Suprapubic skin (tissue), 4 donors: ENCODE measurements around a stretch of chr2.

GRCh38 chr2:44060965-44061503 lies 65.2 kb upstream of the LRPPRC start:
- PRO-cap: no peak
- RAMPAGE, long total RNA, 4 experiments: no peak in any of the 4 experiments

- PRO-cap: no peak
- RAMPAGE, long total RNA, 4 experiments: no peak in any of the 4 experiments
These were observed 34.9 kb downstream of the PPM1B start for GRCh38 chr2:44203372-44204091.

DNA sequence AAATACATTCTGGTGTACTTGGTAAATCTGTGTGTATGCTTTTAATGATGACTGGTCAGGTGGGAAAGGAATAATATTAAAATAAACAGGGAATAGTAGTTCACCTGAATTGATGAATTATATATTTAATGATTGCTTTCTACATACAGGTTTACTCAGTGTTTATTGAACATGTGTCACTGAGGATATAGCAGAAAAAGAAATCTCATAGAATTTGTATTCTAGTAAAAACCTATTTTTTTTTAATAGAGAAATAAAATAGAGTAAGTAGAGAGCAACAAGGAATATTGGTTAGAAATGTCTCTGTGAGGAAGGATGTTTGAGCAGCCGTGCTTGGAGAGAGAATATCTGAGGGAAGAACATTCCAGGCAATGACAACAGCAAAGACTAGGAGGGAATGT lies 46.9 kb downstream of the PPM1B start:
- PRO-cap: no peak
- RAMPAGE, long total RNA, 4 experiments: start-site peak on the plus strand in 1 of 4 experiments, centred at position 303 of the sequence, 25 reads per replicate

DNA sequence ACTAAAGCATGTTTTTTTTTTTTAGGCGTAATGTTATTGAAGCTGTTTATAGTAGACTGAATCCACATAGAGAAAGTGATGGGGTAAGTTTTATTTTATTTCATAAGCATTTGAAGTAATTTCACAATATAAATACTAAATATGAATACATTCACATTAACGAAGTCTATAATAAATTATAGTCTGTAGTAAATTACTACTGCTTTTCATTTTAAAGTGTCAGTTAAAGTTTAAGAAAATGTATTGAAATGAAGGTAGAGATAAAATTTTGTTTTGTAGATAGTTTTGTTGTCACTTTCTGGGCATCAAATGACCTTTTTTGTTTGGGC lies 49.7 kb downstream of the PPM1B start:
- PRO-cap: no peak
- RAMPAGE, long total RNA, 4 experiments: no peak in any of the 4 experiments

DNA sequence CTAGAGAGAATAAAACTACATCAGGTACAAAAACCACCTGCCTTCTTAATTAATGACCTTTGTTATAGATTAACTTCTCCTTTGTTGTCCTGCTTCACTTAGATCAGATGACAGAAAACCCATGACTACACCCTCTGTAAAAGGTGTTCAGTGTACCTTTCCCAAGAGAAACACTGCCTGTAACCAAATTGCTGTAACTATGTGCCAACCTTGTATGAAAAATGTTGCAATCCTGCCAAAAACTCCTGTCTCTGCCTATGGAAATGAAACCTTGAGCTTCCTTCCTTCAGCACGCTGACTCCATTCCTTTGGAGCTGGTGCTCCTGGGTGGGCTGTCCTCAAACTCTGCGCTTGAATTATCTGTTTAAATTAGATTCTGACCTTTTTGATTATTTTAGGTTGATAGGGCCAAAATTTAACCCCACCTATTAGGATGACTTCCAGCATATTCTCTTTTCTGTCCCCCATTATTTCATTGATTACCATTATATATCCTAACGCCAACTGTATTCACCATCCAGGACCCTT lies 29.6 kb upstream of the SLC3A1 start:
- PRO-cap: no peak
- RAMPAGE, long total RNA, 4 experiments: no peak in any of the 4 experiments

- PRO-cap: no peak
- RAMPAGE, long total RNA, 4 experiments: no peak in any of the 4 experiments
These were observed 16.3 kb downstream of the SLC3A1 start for GRCh38 chr2:44291625-44292011.

DNA sequence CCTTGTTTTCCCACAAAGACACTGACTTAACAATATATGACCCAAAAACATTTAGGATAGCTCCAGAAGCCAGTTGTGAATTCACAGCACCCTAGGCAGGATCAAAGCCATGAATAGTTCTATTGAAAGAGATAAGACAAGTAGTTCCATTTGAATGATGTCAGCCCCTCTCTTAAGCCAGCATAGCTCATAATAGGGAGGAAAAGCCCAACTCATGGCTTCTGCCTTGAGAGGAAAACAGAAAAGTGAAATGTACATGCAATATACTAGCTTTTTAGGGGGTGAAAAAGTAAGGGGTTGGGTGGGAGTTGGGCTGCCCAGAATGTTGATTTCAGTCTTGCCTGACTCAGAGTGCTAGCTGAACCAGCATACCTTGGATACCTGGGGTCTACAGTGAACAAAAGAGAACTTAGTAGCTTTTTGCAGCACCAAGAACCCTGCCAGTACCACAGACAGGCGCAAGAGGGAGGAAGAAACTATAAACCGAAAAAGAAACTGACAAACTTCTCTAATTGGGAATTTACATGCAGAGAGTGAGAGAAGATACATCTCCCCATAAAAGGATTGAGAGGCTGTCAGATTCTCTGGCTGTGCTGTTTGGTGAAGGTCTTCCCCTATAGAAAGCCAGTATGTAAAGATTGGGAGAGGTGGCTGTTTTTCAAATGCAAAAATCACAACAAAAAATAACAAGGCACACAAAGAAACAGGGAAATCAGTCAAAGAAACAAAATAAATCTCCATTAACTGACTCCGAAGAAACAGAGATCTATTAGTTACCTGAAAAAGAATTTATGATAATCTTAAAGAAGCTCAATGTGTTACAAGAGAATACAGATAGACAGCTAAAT lies 101.7 kb downstream of the CAMKMT start:
- PRO-cap: no peak
- RAMPAGE, long total RNA, 4 experiments: start-site peak on the plus strand in 1 of 4 experiments, centred at position 367 of the sequence, 10 reads per replicate

GRCh38 chr2:44503639-44504130 lies 141.9 kb downstream of the CAMKMT start:
- PRO-cap: no peak
- RAMPAGE, long total RNA, 4 experiments: no peak in any of the 4 experiments

DNA sequence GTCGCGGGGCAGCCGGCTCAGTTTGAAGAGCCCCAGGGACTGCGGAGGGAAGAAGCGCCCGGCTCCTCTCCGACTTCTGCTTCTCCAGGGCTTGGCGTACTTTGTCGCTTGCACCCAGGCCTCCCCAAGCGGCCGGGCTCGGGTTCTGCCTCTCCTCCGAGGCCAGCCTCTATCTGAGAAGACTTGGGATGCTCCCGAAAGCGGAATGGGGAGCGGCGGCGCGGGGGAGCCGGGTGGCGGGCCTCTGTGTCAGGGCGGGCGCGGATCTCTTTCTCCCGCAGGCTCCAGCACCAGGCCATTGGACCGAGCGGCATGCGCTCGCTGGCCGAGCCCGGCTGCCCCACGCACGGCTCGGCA lies 2.8 kb downstream of the SIX3 start:
- PRO-cap: no peak
- RAMPAGE, long total RNA, 4 experiments: no peak in any of the 4 experiments

DNA sequence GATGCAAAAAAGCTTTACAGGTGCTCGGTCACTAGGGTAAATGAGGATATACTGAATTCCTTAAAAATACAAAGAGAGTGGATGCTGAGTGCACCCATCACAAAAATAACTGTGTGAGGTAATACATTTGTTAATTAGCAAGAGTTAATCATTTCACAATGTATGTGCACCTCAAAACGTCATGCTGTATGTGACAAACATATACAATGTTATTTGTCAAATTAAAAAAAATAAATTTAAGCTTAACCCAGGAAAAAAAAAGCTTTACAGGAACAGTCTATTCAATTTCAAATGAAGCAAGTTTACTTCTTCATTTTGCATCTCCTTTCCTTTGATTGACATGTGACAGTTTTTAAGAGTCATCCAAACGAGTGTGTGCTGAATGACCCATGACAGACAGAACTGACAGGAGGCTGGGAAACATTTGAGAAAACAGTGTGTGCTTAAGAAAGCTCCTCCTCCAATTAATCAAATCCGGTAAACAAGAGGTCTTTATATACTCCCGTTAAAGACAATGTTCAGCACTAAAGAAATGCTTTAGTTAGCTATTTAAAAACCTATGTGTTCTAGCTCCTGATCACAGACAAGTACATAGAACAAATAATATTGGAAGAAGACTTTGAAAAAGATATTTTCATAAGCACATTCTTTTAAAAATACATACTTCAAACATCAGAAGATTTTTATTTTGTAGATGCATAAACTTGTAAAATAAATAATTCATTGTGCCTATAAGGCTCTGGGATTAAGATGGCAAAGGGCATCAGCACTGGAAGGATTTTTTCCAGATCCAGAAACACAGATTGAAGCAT lies 177.7 kb downstream of the SRBD1 start:
- PRO-cap: no peak
- RAMPAGE, long total RNA, 4 experiments: no peak in any of the 4 experiments

- PRO-cap: bidirectional peak, plus-strand start at chr2:45650141, minus-strand start at chr2:45650082
- RAMPAGE, long total RNA, 4 experiments: no peak in any of the 4 experiments
These were observed 1.4 kb upstream of the PRKCE start for GRCh38 chr2:45649823-45650760.

DNA sequence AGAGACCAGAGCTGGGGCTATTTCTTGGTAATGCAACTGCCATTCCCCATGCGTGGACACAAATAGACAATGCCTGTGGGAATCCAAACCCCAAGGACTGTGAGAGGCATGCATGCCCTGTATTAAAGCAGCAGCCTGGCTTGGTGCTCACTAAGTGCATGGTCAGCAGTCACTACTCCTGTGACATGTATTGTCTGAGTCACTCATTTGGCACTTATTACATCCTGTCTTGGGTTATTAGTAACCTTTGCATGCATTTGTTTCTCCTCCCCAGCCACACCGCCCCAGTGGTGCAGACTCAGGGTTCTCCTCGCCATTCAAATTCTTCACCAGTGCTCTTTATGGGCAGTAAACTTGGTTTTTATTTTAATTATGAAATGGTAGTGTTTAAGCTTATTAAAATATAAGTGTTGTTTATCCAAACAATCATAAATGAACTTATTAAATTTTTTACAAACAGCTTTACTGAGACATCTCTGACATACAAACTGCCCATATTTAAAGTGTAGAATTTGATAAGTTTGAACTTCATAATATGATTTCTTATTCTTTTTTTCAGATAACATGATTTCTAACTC lies 30.3 kb downstream of the PRKCE start:
- PRO-cap: no peak
- RAMPAGE, long total RNA, 4 experiments: no peak in any of the 4 experiments

DNA sequence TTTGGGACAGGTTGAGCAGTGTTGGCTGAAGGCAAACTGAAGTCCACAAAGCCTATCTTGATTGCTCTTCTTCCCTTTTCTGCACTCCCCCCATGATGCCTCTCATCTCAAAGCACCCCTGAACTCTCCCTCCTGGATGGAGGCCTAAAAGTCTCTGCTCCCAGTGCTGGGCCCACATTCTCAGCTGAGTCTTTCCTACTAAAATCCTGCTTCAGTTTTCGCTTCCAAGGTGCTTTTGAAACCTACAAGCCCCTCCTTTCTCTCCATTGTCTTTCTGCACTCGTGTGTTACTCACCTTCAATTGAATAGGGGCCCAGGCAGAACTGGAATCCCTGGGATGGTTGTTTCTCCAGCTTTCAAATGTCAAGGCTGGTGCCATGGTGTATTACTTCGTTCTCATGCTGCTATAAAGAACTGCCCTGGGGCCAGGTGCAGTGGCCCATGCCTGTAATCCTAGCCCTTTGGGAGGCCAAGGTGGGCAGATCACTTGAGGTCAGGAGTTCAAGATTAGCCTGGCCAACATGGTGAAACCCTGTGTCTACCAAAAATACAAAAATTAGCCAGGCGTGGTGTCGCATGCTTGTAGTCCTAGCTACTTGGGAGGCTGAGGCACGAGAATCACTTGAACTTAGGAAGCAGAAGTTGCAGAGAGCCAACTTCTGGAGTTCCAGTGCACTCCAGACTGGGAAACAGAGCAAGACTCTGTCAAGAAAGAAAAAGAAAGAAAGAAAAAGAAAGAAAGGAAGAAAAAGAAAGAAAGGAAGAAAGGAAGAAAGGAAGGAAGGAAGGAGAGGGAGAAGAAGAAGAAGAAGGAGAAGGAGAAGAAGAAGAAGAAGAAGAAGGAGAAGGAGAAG lies 64.6 kb downstream of the PRKCE start:
- PRO-cap: no peak
- RAMPAGE, long total RNA, 4 experiments: start-site peak on the plus strand in 1 of 4 experiments, centred at position 592 of the sequence, 23 reads per replicate

DNA sequence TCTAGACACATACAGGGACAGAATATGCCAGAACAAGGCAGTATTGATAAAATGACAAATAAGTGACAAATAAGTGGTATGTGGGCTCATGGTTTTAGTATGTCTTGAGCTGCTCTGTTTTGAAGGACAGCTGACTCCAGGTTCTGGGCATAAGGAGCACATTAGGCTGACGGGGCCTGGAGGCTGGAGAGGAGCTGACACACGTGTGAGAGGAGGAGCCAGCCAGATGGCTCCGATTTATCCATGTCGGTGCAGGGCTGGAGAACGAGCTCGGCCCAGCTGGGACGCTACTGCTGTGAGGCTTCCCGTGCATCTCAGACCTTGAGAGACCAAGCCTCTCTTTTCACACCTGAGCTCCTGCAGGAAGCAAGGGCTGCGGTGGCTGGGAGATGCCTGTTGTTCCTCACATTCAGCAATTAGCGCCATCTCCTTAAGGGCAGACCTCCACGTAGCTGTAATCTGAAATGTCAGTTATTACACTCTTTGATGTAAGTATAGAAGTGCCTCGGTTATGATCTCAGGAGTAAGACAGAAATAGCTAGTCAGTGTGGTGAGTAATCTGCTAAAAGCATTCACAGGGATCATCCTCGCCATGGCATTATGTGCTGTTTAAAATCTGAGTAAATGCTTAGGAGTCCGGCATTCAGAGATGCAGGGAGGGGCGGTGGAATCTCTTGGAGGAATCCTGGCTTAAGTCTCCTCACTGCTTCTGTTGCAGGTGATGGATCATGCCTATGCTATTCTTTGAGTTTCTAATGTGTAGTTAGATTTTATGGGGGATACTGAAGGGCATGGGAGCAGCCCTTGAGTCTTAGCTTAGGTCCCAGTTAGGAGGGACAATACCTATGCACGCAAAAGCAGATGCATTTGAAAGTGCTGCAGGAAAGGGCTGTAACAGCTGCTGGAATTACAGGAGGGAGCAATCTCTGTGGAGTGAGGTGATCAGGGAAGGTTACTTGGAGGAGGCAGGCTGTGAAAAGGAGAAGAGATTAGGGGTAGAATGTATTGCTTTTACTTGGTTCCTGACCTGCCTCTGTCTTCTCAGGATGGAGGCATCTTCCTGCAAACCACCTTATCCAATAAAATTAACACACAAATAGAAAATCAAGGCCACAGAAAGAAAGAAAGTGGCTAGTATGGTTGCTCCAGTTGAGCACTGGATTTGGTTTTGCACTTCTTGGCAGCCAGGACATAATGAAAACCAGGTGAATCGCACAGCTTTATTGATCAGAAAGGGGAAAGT lies 108.1 kb downstream of the PRKCE start:
- PRO-cap: no peak
- RAMPAGE, long total RNA, 4 experiments: no peak in any of the 4 experiments

GRCh38 chr2:45765956-45766298 lies 114.5 kb downstream of the PRKCE start:
- PRO-cap: no peak
- RAMPAGE, long total RNA, 4 experiments: no peak in any of the 4 experiments

- PRO-cap: no peak
- RAMPAGE, long total RNA, 4 experiments: no peak in any of the 4 experiments
These were observed 123.2 kb downstream of the PRKCE start for GRCh38 chr2:45774498-45775217.

- PRO-cap: no peak
- RAMPAGE, long total RNA, 4 experiments: start-site peak on the plus strand in 1 of 4 experiments, at chr2:45924081-45924278 at its widest, 7 reads per replicate
These were observed 272.3 kb downstream of the PRKCE start for GRCh38 chr2:45923376-45924510.

DNA sequence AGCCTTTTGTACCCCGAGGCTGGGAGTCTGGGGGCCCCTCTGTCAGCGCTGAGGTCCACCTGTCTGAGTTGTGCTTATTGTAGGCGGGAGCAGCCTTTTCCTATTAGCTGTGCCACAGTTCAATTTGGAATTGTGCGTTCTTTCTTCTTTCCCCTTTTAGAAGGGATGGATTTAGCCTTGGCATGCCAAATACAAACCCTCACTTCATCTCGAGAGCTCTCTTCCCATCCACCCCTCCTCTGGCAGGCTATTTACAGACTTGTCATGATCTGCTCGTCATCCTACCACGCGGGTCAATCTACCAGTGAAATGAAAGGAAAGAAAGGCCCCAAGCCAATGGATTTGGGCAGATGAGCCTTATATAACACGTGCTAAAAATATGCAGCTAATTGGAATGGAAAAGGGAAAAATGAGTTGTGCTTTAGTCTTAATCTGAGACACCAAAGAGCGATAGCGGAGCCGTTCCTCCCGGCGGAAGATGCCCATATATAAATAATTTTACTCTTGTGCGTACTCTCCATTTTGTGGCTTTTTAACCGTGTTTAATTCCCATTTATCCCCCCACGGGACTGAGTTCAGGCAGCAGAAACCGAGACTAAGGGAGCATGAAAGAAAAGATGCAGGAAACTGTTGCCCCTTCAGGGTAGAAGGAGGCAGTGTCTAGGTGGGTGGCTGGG lies 277.5 kb downstream of the PRKCE start:
- PRO-cap: no peak
- RAMPAGE, long total RNA, 4 experiments: start-site peak on the plus strand in 1 of 4 experiments, centred at position 330 of the sequence, 7 reads per replicate

- PRO-cap: no peak
- RAMPAGE, long total RNA, 4 experiments: no peak in any of the 4 experiments
These were observed 296.6 kb upstream of the EPAS1 start for GRCh38 chr2:46000491-46001207.

DNA sequence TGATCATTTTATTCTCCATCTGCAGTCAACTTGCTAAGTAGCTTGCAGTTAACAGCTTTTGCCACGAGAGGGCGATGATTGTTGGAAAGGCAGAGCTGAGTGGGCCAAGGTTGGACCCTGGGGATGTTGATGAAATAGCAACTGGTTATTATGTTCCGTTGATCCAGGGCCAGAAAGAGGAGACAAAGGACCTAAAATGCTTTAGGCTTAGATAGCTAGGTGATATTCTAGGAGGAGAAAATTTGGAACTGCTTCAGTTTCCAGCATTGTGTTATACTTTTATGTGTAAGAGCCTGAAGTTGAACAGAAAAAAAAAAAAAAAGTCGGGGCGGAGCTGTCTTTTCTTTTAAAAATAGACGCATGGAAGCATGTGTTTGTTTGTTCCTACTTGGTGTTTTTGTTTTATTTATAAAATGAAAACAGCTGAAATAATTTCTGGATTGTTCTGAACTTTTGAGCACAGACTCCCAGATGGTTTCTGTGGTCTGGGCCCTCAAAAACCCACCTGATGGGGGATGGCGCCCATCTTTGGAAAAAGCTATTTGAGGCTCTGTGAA lies 234.1 kb upstream of the EPAS1 start:
- PRO-cap: no peak
- RAMPAGE, long total RNA, 4 experiments: start-site peak on the plus strand in 1 of 4 experiments, centred at position 81 of the sequence, 6 reads per replicate